Anterior vena cava (tissue), 1 donor: ENCODE results near the gene BIRC6.

DNA sequence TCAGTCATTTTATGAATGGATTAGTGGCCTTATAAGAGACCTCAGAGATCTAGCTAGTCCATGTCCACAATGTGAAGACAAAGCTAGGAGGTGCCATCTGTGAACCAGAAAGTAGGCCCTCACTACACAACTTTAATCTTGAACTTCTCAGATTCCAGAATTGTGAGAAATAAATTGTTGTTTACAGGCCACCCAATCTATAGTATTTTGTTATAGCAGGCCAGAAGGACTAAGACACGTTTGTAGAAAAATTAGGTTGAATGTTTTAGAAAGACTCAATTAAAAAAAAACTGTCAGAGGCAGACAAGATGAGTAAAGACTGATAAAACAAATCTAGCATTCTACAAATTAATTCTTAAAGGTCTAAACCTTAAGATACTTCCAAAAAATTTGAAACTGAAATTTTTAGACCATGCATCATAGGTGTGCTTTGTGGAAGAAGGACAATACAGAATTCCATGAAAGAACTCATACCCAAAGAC is 7.1 kb upstream of the MEMO1 start:
- PRO-cap = no peak

- PRO-cap = bidirectional peak, plus-strand start at chr2:32357216, minus-strand start at chr2:32356903
Observed at GRCh38 chr2:32356275-32357558, at the start of gene BIRC6. TSS of gene BIRC6 (plus strand) at chr2:32357023.

DNA sequence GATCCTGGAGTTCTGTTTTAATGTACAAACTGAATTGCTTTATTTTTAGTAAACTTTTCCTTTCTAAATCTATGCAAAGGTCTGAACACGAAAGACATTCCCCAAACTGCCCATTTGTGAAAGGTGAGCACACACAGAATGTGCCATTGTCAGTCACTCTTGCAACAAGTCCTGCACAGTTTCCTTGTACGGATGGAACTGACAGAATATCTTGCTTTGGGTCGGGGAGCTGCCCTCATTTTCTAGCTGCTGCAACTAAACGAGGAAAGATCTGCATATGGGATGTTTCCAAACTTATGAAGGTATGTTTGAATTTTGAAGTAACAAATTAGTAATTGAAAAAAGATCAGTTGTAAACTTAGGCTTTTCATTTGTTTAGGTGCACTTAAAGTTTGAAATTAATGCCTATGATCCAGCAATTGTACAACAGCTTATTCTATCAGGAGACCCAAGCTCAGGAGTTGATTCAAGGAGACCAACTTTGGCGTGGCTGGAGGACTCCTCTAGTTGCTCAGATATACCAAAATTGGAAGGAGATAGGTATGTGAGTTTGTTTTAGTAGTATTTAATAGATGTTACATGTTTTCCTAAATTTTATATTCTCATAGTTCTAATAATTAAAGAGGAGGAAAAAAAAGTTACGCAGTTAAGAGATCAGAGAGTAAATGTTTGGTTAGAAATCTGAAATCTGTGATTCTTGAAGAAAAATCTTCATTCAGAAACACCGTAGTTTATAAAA is 44.4 kb downstream of the BIRC6 start:
- PRO-cap = no peak

GRCh38 chr2:32768919-32769694 is 141.3 kb downstream of the TTC27 start:
- PRO-cap = no peak

GRCh38 chr2:32817294-32817770 is 129.4 kb upstream of the LTBP1 start:
- PRO-cap = no peak

DNA sequence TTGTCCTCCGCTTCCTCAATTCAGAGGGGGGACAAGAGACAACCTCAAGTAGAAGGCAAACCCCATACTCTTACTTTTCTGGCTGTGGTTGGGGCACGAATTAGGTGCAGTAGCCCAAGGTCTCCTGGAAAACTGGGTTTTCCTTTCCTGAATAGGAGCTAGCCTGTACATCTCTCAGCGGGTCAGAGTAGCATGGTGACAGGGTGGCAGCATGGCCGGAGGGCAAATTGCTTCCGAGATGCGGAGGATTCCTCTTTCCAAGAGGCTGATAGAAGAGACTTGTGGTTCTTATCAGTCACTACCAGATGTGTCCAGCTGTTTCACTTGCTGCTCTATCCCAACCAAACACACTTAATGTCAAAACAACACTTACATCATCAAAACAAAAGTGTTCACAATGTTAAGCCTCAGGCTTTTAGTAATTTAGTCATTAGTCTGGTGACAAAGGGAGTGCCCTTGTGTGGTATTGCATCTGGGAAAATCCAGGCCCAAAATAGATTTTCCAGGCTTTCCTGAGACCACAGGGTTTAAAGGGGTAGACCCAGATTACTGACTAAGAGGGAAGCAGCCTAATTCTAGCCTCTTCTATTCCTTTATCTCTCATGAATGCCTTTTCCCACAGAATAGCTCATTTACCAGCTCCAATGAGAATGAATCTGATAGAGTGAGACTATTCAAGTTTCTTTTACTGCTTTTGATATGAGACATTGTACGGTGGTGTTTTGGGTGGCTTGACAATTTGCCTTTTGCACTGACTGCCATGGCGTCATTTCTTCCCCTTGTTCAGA is 162.0 kb downstream of the LTBP1 start:
- PRO-cap = no peak

- PRO-cap = no peak
Observed at GRCh38 chr2:33158491-33159177, 211.9 kb downstream of the LTBP1 start.

DNA sequence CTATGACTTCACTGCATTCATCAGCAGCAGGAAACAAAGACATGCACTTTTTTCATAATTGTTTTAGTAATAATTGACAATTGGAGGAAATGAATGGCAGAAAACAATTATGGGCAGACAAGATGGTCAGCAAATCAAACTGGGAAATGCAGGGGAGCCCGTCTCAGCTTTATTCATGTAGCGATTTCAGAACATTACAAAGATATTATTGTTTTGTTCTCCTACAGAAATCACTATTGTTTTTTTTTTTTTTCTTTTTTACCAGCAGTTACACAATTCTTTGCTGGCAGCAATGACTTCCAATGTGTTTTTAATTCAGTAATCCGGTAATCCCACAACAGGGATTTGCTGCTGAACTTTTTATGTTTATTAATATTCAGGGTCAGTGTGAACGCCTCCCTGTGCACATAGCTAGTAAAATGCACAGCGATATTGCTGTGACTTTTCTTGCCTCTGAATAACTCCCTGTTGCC is 33.8 kb upstream of the RASGRP3 start:
- PRO-cap = no peak

- PRO-cap = bidirectional peak, plus-strand start at chr2:33477790, minus-strand start at chr2:33477691
Observed at GRCh38 chr2:33477283-33478095, 1.0 kb downstream of the RASGRP3 start.

- PRO-cap = no peak
Observed at GRCh38 chr2:33478142-33478606, 1.7 kb downstream of the RASGRP3 start.

GRCh38 chr2:33598203-33599129 is 633 bp downstream of the FAM98A start:
- PRO-cap = no peak

DNA sequence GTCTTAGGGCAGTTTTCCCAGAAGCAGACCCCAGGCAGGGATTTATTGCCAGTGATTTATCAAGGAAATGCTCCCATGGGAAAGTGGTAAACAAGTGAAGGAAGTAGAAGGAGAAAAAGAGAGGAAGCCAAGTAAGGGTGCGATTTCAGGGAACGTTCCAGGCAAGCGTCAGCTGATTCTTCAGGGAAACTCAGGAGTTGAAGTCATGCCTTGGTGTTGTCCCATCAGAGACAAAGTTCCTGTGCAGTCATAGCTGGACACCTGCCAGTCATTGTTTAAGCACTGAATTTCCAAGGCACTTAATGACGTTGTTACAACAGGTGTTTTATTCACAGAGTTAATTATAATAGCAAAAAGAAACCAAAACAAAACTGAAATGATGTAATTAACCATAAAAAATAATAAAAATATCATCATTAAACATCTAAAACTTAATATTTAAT is 381.8 kb upstream of the CRIM1 start:
- PRO-cap = no peak

- PRO-cap = unidirectional peak, minus-strand start at chr2:36356917
Observed at GRCh38 chr2:36356753-36356945, 1.1 kb downstream of the CRIM1 start.

GRCh38 chr2:36455184-36456166 is 99.9 kb downstream of the CRIM1 start:
- PRO-cap = no peak

DNA sequence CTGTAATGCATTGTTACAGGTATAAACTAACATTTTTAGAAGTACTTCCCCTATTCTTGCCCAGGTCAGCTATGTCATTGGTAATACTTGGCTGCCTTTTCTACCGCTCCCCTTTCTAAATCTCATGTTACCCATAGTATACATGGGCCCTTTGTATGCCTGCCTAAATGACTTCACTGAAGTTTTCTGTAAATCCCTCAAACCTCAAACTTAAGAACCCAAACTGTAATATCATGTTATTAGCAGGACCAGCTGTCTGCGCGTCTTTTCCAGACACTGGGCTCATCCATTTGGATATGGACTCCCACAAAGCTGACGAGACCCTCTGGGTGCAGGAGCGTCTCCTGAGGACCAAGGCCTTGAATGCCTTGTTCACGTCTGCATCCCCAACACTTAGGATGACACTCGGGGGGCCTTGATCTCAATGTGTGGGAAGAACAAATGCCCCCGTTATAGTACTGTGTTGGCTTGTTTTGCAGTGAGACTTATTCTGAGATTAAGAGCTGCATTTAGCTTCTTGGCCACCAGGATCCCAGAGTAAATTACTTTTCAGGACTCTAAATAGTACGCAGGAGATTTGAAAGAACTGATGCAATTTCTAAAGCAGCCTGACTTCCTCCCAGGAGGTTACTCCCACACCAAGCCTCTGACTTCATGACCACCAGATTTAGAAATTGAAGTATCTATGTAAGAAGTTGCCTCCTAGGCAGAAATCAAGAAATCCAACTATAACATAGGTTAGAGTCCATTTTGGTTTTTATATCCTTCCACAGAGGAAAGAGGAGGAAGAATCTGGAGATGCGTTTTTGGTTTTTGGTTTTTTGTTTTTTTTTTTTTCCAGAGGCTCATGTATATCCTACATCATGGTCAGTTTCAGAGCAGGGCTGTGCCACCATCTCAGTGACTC is 67.1 kb downstream of the FEZ2 start:
- PRO-cap = unidirectional peak, minus-strand start at position 534 of the sequence

- PRO-cap = no peak
Observed at GRCh38 chr2:36541434-36542344, 56.3 kb downstream of the FEZ2 start.

GRCh38 chr2:36563448-36564255 is 34.3 kb downstream of the FEZ2 start:
- PRO-cap = no peak

DNA sequence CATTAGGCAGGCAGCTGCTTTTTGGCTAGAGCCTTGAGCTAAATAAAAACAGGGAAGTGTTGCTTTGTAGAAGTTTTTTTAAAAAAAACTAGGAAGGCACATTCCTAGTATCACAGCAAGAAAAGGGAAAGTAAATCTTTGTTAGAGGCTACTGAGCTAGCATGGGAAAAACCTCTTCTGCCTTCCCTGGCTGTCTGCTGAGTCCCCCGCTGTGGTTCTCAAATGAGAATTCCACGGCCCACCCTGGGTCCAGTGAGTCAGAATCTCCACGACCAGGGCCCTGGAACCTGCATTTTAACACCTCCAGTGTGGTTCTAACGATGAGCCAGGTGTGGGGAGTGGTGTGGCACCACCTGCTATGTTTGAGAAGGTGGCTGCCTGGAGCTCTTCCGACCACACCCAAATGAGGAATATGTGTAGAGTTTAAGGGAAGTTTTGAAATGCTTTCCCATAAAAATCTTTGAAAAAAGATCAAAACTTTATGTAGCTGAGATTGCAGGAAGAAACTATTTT is 66.5 kb downstream of the VIT start:
- PRO-cap = no peak

DNA sequence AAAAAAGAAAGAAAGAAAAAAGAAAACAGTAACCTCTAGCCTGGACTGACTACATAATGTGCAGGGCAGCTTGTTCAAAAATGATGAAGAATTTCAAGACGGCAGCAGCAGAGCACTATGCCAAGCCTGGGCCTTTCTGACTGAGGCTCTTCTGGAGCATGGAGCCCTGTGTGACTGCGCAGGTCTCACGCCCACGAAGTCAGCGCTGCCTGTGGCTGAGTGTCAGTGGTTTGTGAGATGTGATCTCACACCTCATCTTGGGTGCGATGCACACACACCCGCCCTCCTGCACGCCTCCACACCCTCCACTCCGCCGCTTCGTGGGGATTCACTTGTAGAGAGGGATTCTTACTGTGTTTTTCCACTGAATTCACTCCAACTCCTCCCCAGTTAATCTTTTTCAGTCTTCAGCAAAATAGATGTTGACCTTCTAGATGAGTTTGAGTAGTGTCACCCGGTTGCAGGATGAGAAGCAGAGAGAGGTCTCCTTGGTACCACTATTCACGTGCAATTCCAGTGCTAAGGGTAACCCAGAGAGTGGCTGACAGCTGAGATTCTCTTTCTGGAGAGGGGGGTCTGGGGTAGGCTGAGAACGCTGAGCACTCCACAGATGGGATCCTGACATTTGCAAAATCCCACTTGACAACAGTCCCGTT is 104.0 kb downstream of the VIT start:
- PRO-cap = no peak

DNA sequence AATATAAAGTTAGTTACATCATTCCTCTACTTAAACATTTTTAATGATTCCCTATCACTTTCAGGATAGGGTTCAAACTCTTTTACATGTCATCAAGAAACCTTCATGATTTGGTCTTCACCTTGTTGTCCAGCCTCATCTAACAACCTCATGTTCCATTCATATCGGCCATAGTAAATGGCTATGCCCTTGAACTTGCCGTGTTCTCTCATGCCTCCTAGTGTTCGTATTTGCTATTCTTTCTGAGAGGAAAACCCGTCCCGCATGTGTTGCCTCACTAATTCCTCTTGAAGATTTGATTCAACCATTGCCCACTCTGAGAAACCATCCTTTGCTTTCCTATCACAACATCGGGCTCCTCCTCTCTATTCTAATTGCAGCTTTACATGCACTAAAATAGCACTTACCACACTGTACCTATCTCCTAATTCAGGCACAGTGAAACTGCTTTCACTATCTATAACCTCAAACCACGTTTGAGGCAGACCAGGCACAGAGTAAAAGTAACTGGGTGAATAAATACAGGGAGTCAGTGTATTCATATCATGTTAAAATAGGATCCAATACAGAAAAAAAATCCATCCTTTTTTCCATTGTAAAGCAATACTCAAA is 38.8 kb upstream of the STRN start:
- PRO-cap = no peak